Spleen (tissue), 7 donors: ENCODE results near the genes MAD2L2, C1orf167 and NPPA.

GRCh38 chr1:10666362-10667186 lies 129.9 kb downstream of the CASZ1 start:
- PRO-cap, 4 experiments: no peak in any of the 4 experiments
- RAMPAGE, long total RNA, 4 experiments: no peak in any of the 4 experiments

DNA sequence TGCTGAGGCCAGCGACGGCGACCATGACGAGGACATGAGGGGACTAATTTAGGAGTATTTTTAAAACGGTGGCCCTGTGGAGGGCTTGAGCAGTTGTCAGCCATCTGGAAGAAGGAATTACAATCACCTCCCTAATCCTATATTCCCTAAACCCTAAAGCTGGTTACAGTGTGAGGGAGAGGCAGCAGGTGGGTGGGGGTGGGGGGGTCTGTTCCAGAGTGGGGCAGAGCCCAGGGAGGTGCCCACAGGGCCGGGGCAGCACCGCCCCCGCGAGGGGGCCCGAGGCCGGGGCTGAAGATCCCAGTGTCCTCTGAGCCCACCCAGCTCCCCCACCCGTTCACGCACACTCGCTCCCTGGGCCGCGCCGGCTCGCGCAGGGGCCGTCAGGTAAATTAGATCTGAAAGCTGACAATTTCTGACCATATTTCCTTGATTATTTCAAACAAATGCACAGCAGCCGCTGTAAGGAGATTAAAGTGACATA lies 118.2 kb downstream of the CASZ1 start:
- PRO-cap, 4 experiments: no peak in any of the 4 experiments
- RAMPAGE, long total RNA, 4 experiments: no peak in any of the 4 experiments

DNA sequence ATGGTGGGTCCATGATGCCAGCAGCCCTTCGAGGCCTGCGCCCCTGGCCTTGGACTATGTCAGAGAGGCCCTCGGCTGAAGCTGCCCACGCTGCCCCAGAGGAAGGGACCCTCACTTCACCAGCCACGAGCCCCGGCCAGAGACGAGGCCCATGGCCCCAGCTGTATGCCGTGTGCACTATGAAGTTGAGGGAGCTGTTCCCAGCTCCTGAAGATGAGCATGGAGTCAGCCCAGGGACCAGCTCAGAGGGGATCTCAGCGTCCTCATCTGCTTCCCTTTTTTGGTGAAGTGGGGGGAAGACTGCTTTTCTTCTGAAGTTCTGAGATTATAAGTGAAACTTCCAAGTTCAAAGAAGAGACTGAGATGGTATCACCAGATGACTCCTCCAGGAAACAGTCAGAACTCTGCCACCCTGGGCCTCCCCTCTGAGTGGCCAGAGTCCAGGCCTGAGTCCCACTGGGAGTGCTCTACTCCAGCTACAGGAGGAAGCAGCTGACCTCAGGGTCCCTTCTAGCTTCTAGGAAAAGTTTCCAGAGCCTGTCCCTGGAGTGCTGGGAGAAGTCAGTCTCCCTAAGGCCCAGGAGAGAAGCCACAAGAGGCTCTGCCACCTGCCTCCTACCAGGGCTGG lies 104.8 kb downstream of the CASZ1 start:
- PRO-cap, 4 experiments: no peak in any of the 4 experiments
- RAMPAGE, long total RNA, 4 experiments: no peak in any of the 4 experiments

DNA sequence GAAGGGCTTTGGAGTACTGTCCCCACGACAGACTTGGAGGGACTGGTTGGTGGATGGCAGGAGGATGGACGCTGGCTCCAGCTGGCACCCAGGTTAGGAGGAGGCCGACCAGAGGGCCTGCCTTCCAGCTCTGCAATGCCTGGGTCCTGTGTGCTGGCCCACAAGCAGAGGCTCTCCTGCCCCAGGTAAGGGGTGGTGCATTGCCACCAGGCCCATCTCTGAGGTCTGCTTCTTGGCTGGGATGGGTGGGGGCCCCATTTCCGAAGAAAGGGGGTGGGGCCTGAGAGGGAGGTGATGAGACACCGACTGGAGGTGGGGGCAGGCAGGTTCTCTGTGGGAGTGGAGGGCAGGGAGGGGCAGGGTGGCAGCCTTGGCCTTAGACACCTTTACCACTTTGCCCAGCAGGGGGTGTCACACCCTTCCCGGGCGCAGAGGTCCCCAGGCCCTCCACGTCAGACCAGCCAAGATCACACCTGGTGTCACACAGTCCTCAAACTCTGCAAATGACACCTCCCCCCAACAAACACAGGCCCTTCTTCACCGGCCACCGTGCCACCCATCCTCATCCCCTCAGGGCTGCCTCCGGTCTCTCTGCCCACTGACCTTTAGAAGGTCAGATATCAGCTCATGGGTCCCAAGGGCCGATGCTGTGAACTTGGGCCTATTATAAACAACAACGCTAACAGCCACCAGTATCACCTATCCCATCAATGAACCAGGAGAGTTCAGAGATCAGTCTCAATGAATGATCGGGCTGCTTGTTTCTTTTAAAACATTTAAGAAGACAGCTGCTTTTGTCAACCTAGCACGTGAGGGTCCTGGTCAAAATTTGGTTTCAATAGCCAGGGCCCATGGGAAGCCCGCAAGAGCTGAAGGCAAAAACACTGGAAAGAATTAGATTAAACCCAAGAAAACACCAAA lies 104.0 kb downstream of the CASZ1 start:
- PRO-cap, 4 experiments: no peak in any of the 4 experiments
- RAMPAGE, long total RNA, 4 experiments: no peak in any of the 4 experiments

DNA sequence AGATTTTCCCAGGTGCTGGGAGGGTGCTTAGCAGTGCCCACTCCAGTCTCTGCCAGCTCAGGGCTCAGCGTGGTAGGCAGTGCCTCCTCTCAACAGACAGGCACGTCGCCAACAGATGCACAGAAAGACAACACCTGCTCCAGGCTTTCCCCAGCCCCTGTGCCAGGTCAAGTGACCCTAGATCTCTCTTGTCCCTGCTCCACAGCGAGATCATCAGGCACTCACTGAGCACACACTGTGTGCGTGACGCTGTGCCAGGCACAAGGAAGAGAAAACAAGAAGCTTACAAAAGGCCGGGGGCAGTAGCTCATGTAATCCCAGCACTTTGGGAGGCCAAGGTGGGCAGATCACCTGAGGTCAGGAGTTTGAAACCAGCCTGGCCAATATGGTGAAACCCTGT lies 85.9 kb downstream of the CASZ1 start:
- PRO-cap, 4 experiments: no peak in any of the 4 experiments
- RAMPAGE, long total RNA, 4 experiments: no peak in any of the 4 experiments

DNA sequence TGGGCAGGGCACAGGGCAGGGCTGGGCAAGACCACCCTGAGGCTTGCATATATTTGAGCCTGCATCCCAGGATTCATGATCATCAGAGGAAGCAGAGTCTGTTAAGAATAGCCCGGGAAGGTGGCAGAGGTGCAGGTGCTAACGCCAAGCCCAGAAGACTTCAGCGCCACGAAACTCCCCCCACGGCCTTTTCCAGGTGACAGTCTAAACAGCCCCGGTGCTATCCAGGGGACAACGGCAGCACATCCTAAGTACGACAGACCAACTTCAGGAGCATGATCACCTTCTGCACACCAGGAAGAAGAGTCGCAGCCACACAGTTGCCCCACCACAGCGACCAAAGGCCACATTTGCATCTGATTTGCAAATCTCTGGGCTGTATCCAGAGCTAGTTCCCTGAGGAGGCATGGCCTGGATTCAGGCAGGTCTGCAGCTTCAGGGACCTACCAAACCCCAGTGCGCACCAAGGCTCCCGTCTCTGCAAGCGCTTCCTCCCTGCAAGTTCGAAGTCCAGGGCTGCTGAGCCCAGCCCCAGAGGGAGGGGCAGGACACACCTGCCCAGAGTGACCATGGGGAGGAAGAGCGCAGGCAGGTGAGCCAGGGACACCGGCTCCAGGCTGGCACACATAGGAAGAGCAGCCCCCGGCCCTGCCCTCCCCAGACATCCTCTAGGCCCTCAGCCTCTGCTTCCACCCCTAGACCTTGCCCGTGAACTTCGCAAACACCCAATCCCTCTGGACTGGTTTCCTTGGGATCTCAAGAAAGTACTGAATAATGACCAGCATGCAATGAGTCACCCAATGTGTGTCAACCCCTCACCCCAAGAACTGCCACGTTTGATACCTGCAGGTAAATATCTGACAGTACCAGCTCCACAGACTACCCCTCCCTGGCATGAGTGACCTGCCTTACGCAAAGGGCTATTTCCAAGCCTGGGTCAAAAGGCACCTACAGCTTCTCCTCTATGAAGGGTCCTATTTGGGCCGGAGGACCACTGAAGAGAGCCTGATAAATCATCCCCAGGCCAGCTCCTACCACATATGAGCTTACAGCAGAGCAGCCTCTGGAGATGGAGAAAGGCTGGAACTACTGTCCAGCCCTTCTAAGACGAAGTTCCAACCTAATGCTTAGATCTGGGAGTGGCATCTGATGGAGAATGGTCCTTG lies 36.9 kb downstream of the CASZ1 start:
- PRO-cap, 4 experiments: no peak in any of the 4 experiments
- RAMPAGE, long total RNA, 4 experiments: no peak in any of the 4 experiments

DNA sequence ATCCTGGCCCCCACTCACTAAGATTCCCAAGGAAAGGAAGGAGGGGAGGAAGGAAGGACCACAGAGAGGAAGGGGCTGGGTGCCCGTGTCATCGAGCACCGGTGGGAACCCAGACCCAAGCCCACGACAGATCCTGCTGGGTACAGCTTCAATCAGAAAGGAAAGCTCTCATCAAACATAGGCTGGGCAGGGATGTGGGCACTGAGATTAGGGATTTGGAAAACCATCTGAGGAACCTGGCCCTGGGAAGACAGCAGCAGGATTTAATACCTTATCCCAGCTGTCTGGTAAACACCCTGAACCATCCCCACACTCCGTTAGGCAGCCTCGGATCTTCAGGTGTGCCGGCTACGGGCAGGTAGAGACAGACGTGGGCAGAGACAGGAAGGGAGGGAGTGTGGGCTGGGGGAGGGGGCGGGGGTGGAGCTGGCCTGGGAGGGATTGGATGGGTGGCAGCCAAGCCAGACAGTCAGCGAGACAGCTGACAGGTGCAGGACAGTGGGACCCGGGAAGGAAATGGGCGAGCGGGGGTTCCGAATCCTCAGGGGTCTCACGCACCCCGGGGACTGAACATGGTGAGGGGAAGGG lies 23.4 kb downstream of the CASZ1 start:
- PRO-cap, 4 experiments: no peak in any of the 4 experiments
- RAMPAGE, long total RNA, 4 experiments: no peak in any of the 4 experiments

GRCh38 chr1:10819354-10820268 lies 23.2 kb upstream of the CASZ1 start:
- PRO-cap, 4 experiments: no peak in any of the 4 experiments
- RAMPAGE, long total RNA, 4 experiments: no peak in any of the 4 experiments

DNA sequence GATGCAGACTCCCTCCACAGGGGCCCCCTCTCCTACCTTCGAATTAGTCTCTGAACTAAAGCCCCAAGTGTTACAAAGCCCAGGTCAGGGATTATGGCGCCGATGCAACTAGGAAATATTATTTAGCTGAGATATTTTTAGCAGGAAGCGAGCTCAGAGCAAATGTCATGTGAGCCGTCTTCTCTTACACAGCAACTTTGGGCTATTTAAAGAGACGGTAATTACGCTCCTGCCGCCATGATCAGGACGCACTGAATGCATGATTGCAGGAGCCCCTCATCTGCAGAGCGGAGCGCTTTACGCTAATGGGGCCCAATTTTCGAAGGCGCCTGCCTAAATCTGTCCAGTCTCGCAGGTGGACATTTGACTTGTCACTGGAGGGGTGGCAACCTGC lies 24.7 kb downstream of the C1orf127 start:
- PRO-cap, 4 experiments: no peak in any of the 4 experiments
- RAMPAGE, long total RNA, 4 experiments: no peak in any of the 4 experiments

DNA sequence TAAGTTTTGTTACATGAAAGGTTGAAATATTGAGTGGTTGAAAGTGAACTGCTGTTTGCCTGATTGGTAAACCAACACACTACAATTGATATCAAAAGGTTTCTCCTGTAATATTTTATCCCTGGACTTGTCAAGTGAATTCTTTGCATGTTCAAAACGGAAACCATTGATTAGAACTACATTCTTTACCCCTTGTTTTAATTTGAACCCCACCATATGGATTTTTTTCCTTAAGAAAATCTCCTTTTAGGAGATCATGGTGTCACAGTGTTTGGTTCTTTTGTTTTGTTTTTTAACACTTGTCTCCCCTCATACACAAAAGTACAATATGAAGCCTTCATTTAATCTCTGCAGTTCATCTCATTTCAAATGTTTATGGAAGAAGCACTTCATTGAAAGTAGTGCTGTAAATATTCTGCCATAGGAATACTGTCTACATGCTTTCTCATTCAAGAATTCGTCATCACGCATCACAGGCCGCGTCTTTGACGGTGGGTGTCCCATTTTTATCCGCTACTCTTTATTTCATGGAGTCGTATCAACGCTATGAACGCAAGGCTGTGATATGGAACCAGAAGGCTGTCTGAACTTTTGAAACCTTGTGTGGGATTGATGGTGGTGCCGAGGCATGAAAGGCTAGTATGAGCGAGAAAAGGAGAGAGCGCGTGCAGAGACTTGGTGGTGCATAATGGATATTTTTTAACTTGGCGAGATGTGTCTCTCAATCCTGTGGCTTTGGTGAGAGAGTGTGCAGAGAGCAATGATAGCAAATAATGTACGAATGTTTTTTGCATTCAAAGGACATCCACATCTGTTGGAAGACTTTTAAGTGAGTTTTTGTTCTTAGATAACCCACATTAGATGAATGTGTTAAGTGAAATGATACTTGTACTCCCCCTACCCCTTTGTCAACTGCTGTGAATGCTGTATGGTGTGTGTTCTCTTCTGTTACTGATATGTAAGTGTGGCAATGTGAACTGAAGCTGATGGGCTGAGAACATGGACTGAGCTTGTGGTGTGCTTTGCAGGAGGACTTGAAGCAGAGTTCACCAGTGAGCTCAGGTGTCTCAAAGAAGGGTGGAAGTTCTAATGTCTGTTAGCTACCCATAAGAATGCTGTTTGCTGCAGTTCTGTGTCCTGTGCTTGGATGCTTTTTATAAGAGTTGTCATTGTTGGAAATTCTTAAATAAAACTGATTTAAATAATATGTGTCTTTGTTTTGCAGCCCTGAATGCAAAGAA lies 10.8 kb downstream of the TARDBP start:
- PRO-cap, 4 experiments: no peak in any of the 4 experiments
- RAMPAGE, long total RNA, 4 experiments: no peak in any of the 4 experiments

DNA sequence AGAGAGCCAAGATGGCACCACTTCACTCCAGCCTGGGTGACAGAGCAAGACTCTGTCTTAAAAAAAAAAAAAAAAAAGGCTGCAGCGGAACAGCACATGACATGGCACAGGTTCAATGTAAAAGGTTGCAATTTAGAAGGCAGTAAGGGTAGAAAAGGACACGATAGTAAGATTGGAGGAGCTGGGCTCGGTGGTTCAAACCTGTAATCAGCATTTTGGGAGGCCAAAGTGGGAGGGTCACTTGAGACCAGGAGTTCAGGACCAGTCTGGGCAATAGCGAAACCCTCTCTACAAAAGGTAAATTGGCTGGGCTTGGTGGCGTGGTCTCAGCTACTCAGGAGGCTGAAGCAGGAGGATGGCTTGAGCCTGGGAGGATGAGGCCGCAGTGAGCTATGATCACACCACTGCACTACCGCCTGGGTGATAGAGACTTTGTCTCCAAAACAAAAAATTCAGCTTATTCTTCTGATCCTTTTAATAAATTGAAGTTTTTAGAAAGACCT lies 15.5 kb downstream of the MASP2 start:
- PRO-cap, 4 experiments: no peak in any of the 4 experiments
- RAMPAGE, long total RNA, 4 experiments: no peak in any of the 4 experiments

DNA sequence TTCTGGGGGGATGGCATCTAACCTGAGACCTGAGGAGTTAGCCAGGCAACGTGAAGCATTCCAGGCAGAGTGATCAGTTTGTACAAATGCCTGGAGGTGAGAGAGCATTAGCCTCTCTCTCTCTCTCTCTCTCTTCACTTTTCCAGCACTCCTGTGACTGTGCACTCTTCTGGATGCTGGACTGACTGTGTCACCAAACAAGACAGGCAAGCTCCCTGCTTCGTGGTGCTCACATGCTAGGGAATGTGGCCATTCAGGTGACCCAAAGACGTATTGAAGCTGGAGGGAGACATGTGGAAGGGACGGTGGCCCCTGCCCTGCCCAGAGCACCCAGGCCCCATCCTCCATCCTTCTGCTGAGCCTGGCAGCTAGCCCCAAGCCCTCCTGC lies 48.7 kb downstream of the UBIAD1 start:
- PRO-cap, 4 experiments: no peak in any of the 4 experiments
- RAMPAGE, long total RNA, 4 experiments: no peak in any of the 4 experiments

DNA sequence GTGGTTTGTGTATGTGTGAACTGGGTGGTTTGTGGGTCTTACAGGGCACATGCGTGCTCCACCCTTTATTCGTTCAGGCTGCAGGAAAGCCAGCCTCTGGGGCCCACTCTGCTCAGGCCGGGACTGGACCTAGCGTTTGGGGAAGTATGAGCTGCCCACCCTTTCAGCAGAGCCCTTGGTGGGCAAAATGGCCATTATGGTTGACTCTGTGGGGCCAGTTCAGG lies 83.0 kb upstream of the DISP3 start:
- PRO-cap, 4 experiments: peak in 4 of 4 experiments; most common plus-strand start position 117 of the sequence (in 4); most common minus-strand start position 135 of the sequence (in 4)
- RAMPAGE, long total RNA, 4 experiments: no peak in any of the 4 experiments

DNA sequence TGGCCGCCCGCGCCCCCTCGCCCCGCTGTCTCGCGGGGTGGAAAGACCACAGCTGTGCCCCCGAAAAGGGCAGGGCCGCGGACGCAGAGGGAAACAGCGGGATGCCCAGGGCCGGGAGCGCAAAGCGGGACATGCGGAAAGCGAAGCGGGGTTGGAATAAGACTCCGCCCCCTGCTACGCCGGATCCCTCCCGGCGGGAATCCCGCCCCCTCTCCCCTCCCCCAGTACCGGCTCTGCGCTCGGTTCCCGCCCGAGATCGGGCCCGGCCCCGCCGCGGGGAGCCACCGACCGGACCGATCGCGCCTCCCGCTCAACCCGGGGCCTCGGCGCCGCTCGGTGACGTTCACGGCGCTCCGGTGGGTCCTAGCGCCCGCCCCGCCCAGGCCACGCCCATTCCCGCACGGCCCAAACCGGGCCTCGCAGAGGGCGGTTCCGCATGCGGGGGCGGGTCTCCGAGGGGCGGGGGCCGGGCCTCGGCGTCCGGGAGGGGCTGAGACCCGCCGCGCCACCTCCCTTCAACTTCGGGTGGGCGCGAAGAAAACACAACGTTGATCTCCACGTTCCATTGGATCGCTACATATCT lies at the start of gene MAD2L2:
Gene MAD2L2 (minus strand): TSS at position 338 of the 583 bp plus-strand sequence.
- PRO-cap, 4 experiments: peak in 4 of 4 experiments; most common plus-strand start position 518 of the sequence (in 2); most common minus-strand start position 317 of the sequence (in 4)
- RAMPAGE, long total RNA, 4 experiments: start-site peak on the minus strand in 4 of 4 experiments, centred at positions 312 to 320 of the sequence, 93 to 322 reads per replicate

GRCh38 chr1:11761834-11762459 lies at the start of gene C1orf167:
Gene C1orf167, plus strand, starts transcription at chr1:11762193.
- PRO-cap, 4 experiments: no peak in any of the 4 experiments
- RAMPAGE, long total RNA, 4 experiments: no peak in any of the 4 experiments

DNA sequence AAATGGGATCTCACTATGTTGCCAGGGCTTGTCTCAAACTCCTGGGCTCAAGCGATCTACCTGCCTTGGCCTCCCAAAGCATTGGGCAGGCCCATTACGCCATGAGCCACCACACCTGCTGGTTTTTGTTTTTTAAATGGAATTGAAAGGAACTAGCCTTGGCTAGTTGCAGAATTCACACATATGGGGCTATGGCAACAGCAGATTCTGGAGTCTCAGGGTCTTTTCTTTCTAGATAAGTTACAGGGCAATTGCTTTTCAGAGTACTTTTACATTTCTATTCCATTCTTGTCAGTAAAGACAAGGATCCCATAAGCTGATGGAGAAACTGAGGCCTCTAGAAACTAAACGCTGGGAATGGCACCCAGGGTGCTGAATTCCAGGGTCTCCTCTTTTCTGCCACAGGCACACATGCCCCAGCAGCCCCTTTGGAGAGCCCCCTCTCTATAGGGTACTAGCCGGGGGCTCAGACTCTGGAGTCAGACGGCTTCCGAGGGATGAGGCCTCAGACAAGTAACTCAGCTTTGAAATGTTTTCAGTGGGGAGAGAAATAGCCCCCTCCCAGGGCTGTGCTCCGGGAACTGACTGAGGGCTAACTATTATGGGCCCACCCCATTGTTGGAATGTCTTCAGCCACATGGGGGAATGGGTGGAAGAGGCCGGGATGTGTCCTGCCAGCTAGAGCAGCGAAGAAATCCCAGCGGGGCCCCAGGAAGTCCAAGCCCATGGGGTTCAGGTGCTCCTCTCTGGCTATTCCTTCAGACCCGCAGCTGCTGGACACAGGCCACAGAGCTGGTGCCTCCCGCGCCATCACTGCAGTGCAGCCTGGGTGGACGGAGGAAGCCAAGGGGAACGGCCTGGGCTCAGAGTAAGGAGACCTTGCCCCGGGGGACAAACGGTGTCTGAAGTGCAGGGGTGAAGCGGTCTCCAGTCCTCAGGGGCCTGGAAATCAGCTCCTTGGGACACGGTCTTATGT lies 18.9 kb downstream of the MTHFR start:
- PRO-cap, 4 experiments: peak in 1 of 4 experiments; most common minus-strand start position 392 of the sequence (in 1)
- RAMPAGE, long total RNA, 4 experiments: no peak in any of the 4 experiments

- PRO-cap, 4 experiments: peak in 4 of 4 experiments; most common plus-strand start chr1:11791212 (in 4); most common minus-strand start chr1:11790956 (in 3)
- RAMPAGE, long total RNA, 4 experiments: no peak in any of the 4 experiments
Observed at GRCh38 chr1:11790359-11791411, 15.1 kb downstream of the MTHFR start.

DNA sequence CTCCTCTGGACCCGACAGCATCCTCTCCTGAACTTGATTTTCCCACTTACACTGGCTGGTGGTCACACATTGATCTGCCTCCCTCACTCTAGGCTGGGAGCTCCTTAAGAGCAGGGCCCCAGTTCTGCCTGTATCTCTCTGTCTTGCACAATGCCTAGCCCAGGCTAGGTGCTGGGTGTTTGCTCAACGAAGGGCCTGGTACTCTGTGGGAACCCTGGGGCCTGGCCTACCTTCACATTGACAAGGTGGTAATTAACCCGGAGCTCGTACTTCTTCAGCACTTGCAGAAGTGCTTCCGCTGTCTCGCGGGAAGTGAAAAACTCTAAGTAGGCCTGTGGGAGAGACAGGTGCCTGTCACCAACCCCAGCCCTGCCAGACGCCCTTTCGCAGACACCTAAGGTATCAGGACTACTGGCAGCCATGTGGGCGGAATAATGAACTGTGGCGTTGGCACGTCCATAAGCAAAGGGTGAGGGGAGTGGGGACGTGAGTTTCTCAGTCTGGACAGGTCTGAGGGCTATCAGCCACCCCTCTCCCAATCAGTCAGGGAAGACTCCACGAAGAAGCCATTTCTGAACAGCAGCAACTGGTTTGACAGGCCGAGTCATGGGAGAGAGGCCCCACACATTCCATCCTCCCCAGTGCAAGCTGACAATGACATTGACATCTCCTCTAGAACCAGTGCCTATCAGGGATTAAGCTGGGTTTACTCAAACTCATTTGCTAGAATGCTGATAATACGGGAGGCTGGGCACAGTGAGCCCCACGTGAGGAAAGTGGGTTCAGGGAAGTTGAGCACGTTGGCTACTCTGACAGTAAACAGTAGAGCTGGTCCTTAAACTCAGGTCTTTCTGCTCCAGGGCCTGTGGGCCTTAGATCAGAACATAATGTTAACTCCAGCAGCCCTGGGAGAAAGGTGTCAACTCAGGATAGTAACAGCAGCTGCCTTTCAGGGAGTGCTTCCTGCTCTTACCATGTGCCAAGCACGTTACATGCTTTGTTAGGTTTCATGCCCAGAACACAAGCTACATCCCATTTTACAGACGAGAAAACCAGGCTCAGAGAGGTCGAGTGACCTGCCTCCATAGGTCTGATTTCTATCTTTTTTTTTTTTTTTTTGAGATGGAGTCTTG lies 13.3 kb downstream of the MTHFR start:
- PRO-cap, 4 experiments: no peak in any of the 4 experiments
- RAMPAGE, long total RNA, 4 experiments: no peak in any of the 4 experiments

DNA sequence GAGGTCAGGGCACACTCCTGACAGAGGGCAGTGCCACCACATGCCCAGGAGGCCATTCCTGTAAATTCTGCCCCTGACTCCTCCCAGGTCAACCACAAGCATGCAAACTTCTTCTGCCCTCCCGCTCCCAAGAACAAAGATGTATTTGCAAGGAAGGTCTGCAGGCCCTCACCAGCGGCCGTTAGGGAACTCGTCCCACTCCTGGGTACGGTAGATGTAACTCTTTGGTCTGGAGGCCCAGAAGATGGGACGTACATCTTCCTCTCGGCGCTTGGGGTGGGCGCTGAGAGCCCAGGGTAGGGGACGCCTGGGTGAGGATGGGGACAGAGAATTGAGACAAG lies 11.2 kb downstream of the MTHFR start:
- PRO-cap, 4 experiments: no peak in any of the 4 experiments
- RAMPAGE, long total RNA, 4 experiments: no peak in any of the 4 experiments

DNA sequence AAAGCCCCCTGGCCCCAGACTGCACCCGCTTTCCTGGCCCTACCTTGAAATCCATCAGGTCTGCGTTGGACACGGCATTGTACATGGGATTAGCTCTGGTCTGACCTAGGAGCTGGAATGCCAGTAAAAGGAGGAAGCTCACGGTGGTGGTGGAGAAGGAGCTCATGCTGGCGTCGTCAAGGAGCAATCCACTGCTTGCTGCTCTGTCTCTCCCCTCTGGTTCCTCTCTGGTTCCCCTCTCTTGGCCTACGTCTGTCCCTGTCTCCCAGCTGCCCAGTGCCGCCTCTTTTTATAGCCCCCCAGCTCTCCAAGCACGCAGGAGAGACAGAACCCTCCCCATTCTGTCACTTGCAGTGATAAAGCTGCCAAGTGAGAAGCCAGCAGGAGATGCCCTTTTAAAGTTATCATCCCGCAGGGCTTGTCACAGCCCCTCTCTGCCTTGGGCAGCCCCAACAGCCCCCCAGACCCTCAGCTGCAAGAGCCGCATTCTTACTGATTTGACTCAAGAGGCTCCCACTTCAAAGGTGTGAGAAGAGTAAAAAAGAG lies at the start of gene NPPA:
Gene NPPA (minus strand): TSS at position 265 of the 546 bp plus-strand sequence.
- PRO-cap, 4 experiments: no peak in any of the 4 experiments
- RAMPAGE, long total RNA, 4 experiments: no peak in any of the 4 experiments